Cardiac muscle cell (in vitro differentiated cells and primary cell): ENCODE measurements around a stretch of chr4.

DNA sequence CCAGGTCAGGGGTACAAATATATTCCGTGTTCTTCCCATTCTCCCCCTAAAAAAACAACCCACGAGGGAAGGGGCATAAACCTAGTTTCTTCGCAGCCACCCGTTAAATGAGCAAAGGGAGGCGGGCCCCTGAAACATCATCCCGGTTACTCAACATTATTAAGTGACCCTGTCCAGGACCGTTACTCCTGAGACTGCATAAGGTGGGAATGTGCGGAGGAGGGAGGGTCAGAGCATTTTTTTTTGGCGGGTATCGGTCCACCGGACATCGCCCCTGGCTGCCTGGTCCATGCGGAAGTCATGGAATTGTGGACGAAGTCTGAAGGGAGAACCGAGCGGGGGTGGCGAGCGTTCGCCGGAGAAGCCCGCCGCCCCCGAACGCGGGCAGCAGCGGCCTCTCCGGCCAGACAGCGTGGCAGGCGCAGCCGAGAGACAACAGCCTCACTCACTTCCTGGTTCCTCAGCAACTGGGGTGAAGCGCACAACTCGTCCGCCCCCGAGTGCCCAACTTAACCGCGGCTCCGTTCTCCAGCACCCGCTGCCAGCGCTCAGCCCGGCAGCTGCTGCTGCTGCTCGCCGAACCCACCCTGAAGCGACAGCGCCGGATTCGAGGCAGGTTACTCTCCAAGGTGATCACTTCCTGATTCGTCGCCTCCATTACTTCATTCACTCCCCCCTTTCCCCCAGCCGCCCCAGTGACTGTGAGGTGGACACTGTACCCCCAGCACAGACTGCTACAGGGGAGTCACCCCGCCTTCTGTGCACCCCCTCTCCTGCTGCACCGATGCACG, 67.9 kb downstream of the NOCT start:
- RAMPAGE, long total RNA: no peak
- RRBS: 2% methylated on average over 23 of the region's 52 CpGs

GRCh38 chr4:139137594-139137974, 39.4 kb downstream of the ELF2 start:
- RAMPAGE, long total RNA: no peak
- RRBS: no CpG with 5 or more reads among the region's 1 CpG

DNA sequence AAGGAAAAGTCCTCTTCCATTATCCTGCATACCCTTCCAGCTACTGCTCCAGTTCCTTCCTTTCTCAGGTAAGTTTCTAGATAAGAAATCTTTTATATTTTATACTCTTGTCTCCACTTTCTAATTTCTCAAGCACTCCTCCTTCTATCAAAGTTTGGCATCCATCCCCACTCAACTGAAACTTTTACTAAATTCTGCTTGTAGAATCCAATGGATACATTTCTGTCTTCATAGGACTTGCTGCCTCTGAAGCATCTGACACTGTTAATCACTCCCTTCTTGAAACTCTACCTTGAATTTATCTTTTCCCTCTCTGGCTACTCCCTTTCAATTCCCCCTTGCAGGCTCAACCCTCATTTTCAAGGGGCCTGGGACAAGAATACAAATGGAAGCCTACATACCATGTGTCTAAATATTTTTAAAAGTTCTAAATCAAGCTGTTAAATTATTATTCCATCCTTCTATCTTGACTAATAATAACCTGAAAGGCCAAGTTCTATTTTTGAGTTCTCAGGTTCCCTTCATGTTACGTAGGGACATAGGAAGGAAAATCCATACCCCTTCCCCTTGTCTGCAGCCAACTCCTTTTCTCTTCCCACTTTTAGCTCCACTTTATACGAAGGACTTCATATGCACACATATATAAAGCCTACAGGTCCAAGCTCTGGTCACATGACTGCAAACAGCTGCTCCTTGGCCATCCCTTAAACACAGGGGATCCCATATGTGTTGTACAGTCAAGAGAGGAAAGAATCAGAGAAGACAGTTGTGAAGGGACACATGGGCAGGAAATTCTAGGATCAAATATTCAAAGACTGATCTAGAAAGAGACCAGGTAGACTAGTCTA, 36.0 kb downstream of the ELF2 start:
- RAMPAGE, long total RNA: no peak
- RRBS: no CpG with 5 or more reads among the region's 2 CpGs

DNA sequence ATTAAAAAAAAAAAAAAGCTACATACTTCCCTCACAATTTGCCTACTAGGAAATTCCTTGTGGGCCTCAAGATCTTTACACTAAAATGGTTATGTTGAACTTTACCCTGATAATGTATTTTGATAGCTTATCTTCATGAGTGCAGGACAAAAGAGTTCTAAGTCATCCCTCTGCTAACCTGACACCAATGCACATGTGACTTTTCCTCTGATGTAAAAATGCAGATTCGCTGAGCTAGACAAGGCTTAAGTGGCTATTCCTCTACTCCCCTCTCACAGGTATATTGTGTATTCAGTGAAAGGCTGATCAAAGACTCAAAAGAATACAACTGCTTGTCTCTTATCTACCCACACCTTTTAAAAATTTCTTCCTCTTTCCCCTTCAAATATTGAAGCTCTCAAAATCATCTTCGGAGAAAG, 22.4 kb downstream of the ELF2 start:
- RAMPAGE, long total RNA: no peak
- RRBS: no CpG with 5 or more reads among the region's 2 CpGs

DNA sequence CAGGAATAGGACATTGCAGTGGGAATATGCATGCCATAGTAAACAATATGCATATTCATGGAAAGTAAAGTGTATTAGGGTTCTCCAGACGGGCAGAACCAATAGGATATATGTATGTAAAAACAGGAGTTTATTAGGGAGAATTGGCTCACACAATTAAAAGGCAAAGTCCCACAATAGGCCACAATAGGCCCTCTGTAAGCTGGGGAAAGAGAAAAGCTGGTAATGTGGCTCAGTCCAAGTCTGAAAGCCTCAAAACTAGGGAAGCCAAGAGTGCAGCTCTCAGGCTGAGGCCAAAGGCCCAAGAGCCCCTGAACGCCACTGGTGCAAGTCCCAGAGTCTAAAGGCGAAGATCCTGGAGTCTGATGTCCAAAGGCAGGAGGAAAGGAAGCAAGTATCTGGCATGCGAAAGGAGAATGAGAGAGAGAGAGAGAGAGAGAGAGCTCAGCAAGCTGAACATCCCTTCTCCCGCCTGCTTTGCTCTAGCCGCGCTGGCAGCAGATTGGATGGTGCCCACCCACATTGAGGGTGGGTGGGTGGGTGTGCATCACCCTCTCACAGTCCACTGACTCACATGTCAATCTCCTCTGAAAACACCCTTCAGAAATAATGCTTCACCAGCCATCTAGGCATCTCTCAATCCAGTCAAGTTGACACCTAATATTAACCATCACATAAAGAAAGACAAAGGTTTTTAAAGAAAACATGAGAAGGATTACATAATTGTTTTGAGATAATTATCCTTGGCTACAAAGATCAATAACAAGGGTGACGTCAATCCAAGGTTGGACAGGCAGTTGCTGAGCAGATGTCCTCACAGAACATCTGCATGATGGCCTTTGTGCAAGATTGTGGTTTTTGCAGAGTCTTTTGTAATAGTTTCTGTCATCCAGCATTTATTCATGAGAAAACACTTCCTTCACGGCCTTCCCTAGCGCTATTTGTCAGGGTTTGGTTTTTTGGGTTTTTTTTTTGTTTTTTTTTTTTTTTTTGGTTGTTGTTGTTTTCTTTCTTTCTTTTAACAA, 31.0 kb upstream of the ELF2 start:
- RAMPAGE, long total RNA: no peak
- RRBS: no CpG with 5 or more reads among the region's 10 CpGs

GRCh38 chr4:139383192-139383500, 70.8 kb upstream of the RAB33B start:
- RAMPAGE, long total RNA: no peak

GRCh38 chr4:139452020-139452423, 1.9 kb upstream of the RAB33B start:
- RAMPAGE, long total RNA: no peak
- RRBS: no CpG with 5 or more reads among the region's 1 CpG

DNA sequence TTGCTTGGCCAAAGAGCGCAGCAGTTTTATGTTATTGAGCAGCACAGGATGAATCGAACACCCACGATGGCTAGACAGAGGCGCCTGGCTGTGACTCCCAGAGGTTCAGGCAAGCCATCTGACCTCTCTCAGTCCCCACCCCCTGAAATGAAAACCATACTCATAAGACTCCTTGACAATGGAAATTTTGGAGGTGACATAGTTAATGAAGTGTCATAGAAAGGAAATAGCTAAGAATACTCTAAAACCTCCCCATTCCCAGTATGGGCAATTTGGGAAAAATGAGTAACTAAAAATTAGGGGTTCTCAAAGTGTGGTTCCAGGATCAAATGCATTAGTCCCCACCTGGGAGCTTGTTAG, 70.7 kb downstream of the MGST2 start:
- RAMPAGE, long total RNA: no peak
- RRBS: no CpG with 5 or more reads among the region's 4 CpGs

DNA sequence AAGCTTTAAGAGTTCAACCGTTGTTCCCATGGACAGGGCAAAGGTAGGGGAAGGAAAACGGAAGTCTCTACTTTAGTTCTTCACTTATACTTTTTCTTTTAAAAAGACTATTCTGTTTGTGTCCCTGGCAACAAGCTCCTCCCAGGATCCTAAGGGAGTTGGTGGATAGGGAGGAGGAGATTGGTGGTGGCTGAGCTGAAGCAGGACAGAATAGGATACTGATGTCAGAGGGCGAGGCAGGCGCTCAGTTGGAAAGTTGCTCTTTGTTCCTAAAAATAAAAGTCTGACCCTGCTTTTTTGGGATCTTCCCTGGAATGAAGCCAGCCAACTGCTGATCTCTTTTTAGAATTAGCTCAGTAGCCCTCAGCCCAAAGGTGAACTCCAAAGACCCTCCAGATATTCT, 104.7 kb downstream of the MGST2 start:
- RAMPAGE, long total RNA: no peak
- RRBS: no CpG with 5 or more reads among the region's 4 CpGs

DNA sequence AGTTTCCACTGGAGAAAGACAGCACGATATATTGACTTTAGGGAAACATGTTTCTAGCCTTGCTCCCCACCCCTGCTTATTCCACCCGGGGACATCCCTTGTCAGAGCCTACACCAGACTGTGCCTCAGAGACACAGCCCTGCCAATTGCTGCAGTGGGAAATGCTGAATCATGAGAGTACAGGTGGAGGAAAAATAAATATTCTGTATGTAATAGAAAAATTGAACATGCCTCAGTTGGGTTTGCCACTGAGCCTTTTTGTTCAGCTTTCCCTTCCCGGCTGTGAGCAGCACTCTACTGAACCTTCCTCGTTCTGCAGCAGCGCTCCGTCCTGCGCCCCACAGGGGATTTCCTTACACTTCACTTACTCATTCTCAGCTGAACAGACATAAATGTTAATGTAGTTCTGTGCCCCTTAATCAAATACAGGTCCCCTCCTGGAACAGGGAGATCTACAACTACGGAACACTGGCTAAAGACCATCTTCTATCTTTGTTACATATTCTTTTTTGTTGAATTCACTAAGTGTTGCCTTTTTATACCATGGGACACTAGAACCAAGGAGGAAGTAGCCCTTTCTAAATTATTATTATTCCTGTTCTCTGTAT, 121.3 kb downstream of the MGST2 start:
- RAMPAGE, long total RNA: no peak
- RRBS: no CpG with 5 or more reads among the region's 8 CpGs

- RAMPAGE, long total RNA: no peak
- RRBS: no CpG with 5 or more reads among the region's 4 CpGs
Measured at GRCh38 chr4:139862379-139862912, 196.8 kb downstream of the MGST2 start.

- RAMPAGE, long total RNA: no peak
- RRBS: no CpG with 5 or more reads among the region's 6 CpGs
Measured at GRCh38 chr4:139865486-139866165, 200.0 kb downstream of the MGST2 start.

DNA sequence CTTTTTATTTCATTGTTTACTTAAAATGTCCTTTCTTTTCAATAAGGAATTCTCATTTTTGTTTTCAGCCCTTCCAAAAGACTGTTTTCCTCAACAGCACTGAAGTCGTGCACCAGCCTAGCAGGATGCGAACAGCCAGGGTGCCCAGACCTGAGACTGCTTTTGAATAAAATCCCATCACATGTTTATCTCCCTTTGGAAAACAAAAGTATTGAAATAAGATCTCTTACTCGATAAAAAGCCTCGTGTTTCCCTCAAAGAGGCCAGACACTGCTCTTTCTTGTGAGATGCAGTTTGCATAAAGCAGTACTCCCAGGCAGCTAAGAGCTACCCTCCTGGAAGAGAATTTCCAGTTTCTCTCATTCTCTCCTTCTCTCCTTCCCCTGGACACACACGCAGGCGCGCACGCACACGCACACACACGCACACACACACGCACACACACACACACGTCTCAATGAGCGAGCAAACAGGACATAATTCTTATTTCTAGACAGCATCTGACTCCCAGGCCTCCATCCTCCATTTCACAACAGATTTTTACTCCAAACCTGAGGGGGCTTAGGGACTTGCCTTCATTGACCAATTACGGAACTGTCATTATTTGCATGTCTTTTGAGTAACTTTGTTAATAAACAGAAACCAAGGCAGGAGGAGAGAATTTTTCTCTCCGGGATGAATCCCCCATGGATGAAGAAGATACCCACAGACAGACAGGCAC, 236.4 kb downstream of the MGST2 start:
- RAMPAGE, long total RNA: no peak
- RRBS: no CpG with 5 or more reads among the region's 15 CpGs

DNA sequence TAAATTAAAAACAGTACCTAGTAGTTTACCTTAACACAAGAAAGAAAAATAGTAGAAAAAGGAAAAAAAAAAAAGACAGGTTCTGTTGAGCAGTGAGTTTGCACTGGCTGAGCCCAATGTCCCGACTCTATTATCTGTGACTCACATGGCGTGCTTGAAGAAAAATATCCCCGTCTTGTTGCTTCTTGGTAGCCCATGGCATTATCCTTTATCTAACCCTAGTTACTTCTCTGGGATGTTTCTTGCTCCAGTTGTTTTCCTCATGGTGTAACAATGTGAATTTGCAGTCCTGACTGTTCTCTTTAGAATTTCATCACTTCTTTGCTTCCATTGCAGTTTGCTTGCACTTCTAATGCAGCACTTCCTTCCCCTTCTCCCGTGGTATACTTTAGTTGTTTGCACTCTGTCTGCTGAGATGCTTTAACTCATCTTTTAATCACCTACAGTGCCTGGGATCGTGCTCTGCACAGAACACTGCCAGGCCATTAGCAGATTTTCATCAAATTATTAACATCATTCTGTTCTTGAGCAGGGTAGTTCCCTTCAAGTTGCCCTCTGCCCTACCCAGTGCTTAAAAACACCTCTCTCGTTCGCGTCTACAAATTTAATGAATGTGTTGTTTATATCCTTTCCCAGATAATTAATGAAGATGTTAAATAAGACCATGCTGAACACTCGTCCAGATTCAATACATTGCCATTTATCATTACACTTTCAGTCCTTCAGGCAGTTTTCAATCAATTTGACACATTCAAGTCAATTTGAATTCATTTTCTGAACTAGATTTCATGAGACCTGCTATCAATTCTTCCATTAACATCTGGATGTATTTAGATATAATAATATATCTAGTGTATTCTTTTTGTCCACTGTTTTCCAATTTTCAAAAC, 126.7 kb downstream of the MAML3 start:
- RAMPAGE, long total RNA: no peak
- RRBS: no CpG with 5 or more reads among the region's 9 CpGs

- RAMPAGE, long total RNA: no peak
- RRBS: no CpG with 5 or more reads among the region's 6 CpGs
Measured at GRCh38 chr4:140096826-140097481, 57.0 kb downstream of the MAML3 start.

DNA sequence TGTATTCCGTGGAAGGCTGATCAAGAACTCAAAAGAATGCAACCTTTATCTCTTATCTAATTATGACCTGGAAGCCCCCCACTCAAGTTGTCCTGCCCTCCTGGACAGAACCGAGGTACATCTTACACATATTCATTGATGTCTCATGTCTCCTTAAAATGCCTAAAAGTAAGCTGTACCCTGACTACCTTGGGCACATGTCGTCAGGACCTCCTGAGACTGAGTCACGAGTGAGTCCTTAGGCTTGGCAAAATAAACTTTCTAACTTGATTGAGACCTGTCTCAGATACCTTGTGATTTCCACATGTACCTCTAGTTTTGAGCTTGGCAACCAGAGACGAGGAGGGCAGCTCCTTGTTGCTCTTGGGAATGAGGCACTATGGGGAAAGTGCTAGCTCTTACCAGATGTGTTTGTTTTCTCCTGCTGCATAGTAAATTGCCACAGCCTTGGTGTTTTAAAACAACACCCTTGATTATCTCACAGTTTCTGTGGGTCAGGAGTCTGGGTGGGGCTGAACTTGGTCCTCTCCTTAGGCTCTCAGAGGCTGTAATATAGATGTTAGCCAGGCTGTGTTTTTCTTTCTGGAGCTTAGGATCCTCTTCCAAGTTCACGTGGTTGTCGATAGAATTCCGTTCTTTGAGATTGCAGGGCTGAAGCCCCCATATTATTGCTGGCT, 59.1 kb upstream of the MAML3 start:
- RAMPAGE, long total RNA: no peak
- RRBS: no CpG with 5 or more reads among the region's 8 CpGs

GRCh38 chr4:140242626-140243214, 88.7 kb upstream of the MAML3 start:
- RAMPAGE, long total RNA: no peak
- RRBS: no CpG with 5 or more reads among the region's 6 CpGs

GRCh38 chr4:140790578-140791399, 34.6 kb upstream of the TBC1D9 start:
- RAMPAGE, long total RNA: no peak
- RRBS: no CpG with 5 or more reads among the region's 6 CpGs

DNA sequence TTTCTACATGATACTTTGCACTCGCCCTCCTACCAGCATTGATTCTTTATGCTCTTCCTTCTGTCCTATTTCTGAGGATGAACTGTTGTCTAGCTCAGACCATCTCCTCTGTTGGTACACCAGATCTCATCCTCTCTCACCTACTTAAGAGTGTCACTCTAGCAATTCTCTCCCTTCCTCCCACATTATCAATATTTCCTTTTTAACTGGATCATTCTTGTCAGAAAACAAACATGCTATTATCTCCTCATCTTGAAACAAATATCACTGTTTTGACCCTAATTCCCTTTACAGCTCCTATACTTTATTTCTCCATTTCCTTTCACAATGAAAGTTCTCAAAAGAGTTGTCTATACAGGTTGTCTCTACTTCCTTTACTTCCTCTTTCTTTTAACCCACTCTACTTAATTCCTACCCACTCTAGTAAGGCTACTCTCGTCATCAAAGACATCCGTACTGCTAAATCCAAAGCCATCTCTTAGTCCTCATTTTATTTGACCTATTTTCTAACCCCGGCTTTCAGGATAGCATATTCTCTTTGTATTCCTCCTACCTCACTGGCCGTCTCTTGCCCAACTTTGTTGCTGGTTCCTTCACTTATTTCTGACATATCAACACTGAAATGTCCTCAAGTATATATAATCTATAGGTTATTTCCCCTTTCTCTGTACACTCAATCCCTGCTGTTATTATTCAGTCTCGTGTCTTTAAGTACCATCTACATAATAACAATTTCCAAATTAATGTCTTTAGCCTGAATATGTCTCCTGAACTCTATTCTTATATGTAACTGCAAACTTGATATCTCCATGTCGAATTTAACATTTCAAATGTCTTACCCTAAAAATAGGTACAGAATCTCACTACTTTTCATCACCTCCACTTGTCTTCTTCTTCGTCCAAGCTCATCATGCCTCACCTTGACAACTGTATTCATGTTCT, 496.4 kb downstream of the IL15 start:
- RAMPAGE, long total RNA: no peak
- RRBS: no CpG with 5 or more reads among the region's 8 CpGs

DNA sequence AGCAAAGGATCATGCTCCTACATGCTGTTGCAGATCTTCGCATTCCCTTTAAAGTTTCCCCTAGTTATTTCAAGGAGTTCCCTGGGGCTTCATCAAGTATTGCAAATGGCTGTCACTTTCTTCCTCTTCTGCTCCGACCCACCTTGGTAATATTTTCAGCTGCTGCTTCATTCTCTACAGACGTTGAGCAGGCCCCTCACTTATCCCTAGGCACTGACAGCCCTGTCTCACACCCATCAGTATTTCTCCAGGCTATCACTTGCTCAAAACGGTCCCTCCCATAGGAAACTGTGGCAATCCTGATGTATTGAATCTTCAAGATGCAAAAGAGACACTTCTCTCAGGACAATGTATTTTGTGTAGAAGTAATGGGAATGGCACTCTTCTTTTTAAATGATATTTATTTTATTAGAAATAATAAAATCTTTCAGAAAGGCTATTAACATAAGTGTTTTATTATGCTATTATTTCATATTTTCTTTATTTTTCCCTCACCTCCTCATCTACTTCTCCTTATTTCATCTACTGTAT, 465.8 kb downstream of the INPP4B start:
- RAMPAGE, long total RNA: no peak
- RRBS: no CpG with 5 or more reads among the region's 4 CpGs